Neural cell (in vitro differentiated cells): ENCODE data around the gene TBPL1.

GRCh38 chr6:131978434-131978984 is 27.3 kb upstream of the CCN2 start:
- RAMPAGE, long total RNA, result no peak

DNA sequence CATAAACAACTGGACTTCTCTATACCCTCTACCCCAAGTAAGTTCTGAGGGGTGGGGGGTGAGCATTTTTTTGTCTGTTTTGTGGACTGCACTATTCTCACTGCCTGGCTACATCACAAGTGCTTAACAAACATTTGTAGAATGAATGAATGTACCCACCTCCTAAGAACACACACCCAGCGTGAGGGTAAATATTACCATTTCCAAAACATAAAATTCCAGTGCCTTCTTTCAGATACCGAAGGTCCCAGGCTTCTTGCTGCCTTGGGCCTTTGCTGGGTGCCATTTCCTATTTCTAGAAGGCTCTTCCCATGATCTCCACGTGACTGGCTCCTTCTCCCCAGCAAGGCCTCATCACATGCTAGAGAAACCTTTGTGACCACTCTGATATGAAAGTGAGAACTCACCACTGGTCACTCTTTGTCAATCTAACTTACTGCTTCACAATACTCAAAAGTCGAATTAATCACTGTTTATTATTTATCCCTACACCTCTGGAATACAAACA is 1.8 kb downstream of the STX7 start:
- RAMPAGE, long total RNA, result no peak

GRCh38 chr6:132511832-132512208 is 1.1 kb downstream of the STX7 start:
- RAMPAGE, long total RNA, result no peak

GRCh38 chr6:132719654-132720322 is 5.9 kb upstream of the VNN1 start:
- RAMPAGE, long total RNA, result no peak

GRCh38 chr6:132730490-132730988 is 16.7 kb upstream of the VNN1 start:
- RAMPAGE, long total RNA, result no peak

GRCh38 chr6:132763177-132763705 is 5.5 kb upstream of the VNN2 start:
- RAMPAGE, long total RNA, result no peak

GRCh38 chr6:132798834-132799464 is 512 bp upstream of the SLC18B1 start:
- RAMPAGE, long total RNA, result no peak

GRCh38 chr6:132937391-132938107 is 123.2 kb downstream of the RPS12 start:
- RAMPAGE, long total RNA, result start-site peak on the plus strand at chr6:132937609-132937700, 22 and 9 reads in 2 replicates; start-site peak on the plus strand at chr6:132937806-132937860, 11 and 13 reads in 2 replicates

DNA sequence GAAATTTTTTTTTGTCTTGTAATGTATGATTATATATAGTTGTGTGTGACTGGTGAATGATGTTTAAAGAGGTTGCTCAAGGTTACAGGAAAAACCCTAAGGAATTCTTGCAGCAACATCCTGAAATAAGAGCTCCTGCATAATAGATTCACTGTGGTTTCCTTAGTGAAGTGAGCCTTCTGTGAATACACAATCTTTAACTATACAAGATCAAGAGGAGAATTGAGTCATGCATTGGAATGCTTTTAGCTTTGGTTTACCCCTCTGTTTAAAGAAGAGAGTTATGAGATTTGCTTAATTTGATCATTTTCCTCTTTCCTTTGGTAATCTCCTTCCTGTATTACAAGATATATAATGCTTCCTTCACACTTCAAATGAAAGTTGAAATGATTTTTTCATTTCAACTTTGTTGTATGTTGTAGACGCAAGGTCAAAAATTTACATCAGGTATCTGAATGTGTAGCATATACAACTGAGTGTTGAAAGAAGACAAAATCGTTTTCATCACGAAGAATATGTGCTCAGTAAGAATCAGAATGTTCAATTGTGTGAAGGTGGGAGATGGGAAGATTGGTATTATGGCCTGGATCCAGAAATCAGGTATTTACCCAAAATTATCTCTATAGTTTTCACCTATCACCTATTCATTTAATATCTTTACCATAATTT is 141.4 kb upstream of the EYA4 start:
- RAMPAGE, long total RNA, result no peak

DNA sequence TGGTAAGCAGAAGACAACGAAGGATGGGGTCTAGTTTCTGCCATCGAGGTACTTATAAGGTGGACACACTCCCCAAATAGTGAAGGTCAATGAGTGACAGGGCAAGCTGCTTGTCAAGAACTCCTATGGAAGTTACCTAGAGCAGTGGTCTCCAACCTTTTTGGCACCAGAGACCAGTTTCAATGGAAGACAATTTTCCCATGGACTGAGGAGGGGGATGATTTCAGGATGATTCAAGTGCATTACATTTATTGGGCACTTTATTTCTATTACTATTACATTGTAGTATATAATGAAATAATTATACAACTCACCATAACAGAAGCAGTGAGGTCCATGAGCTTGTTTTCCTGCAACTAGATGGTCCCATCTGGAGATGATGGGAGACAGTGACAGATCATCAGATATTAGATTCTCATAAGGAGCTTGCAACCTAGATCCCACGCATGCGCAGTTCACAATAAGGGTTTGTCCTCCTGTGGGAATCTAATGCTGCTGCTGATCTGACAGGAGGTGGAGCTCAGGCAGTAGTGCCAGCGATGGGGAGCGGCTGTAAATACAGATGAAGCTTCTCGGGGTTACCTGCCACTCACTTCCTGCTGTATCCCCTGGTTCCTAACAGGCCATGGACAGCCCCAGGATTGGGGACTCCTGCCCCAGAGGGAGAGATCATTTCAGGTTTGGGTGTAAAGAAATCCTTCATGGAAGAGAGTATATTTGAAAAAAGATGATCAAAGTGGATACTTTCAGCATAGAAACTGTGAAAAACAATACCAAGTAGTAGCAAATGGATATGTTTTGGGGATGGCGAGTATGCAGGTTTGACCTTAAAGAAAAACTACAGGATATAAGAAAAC is 139.5 kb upstream of the TCF21 start:
- RAMPAGE, long total RNA, result no peak

GRCh38 chr6:133755739-133756426 is 133.0 kb upstream of the TCF21 start:
- RAMPAGE, long total RNA, result no peak

DNA sequence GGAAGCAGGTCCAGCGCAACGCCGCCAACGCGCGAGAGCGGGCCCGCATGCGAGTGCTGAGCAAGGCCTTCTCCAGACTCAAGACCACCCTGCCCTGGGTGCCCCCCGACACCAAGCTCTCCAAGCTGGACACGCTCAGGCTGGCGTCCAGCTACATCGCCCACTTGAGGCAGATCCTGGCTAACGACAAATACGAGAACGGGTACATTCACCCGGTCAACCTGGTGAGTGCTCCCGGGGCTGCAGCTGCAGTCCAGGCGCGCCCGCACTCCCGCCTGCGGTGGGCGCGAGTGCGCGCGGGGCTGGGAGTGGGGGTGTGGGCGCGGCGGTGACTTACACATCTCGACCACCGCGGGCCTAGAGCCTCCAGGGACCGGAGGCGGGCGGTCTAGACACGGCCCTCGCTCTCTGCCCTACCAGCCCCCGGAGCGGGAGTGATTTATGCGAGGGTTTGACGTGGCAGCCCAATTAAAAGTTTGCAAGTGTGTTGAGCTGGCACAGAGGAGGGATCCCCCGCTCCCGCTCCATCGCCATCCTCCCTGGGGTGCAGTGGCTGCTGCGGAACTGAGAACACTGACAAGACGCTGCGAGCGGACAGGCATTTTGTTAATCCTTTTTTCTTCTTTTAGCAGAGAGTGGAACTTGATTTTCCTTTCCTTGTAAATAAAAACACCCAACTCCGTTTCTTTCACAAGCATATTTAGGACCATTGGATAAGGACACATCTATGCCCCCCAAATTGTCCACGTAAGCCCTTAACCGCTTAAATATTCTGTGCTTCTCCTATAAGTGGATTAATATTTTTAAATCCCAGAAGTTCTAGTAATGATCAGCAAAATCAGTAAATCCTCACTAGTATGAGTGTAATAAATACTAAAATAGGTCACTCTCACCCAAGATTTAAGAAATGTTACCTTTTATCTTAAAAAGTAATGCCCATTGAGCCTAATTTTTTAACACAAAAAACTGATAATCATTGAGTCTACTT is 1.0 kb downstream of the TCF21 start:
- RAMPAGE, long total RNA, result no peak

DNA sequence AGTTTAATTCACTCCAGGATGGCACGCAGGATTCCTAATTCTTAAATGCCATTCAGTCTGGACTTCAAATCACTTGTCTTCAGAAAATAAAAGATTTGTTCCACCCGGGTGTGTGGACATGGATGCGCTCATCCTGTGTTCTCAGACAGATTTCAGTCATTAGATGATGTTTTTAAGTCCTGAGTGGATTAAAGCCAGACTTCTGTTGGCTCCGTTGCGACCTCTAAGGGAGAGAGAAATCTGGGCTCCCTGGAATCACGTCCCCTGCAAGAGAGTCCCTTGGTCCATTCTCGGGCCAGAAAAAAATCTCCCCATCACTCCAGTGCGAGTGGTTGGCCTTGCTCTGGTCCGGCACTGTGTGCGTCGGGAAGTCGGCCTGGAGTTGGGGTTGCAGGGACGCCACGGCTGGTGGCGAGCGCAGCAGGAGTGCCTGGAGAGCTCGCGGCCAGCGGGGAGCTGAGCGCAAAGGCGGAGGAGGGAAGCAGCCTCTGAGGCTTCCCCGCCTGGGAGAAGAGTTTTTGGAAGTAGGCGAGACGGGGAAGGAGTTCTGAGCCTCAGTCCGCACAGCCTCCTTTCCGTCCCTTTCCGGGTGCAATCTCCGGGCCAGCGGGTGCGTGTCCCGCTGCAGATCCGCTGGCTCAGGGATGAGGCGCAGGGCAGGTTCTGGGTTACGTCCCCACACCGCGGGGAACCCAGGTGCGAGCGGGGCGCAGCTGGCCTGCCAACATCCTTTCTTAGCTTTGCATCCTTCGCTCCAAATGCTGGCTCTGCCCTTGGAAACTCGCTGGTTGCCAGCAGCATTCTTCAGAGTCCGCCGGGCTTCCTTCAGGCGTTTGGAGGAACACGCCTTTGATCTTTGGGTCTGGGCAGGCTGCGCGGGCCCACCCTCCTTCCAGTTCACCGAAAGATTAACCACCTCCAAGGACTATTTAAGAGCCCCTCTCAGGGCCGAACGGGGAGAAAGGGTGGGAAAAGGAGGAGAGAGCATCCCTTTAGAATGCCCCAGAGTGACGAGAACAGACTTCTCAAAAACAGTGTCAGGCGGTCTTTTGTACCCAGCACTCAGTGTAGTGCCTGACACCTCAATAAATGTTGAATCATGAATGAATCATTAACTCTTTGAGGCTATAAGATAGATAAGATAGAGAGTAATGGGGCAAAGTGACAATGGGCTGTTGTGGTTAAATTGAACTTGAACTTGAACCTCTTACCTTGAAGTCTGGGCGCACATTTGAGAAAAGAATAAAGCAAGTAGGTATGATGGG is 7.0 kb downstream of the TCF21 start:
- RAMPAGE, long total RNA, result no peak

- RAMPAGE, long total RNA, result start-site peak on the minus strand at chr6:133953000-133953097, 28 and 23 reads in 2 replicates; start-site peak on the plus strand at chr6:133953163-133953367, 1,509 and 2,102 reads in 2 replicates
Observed at GRCh38 chr6:133952799-133953539, at the start of gene TBPL1. Gene TBPL1, plus strand, starts transcription at chr6:133953224.

DNA sequence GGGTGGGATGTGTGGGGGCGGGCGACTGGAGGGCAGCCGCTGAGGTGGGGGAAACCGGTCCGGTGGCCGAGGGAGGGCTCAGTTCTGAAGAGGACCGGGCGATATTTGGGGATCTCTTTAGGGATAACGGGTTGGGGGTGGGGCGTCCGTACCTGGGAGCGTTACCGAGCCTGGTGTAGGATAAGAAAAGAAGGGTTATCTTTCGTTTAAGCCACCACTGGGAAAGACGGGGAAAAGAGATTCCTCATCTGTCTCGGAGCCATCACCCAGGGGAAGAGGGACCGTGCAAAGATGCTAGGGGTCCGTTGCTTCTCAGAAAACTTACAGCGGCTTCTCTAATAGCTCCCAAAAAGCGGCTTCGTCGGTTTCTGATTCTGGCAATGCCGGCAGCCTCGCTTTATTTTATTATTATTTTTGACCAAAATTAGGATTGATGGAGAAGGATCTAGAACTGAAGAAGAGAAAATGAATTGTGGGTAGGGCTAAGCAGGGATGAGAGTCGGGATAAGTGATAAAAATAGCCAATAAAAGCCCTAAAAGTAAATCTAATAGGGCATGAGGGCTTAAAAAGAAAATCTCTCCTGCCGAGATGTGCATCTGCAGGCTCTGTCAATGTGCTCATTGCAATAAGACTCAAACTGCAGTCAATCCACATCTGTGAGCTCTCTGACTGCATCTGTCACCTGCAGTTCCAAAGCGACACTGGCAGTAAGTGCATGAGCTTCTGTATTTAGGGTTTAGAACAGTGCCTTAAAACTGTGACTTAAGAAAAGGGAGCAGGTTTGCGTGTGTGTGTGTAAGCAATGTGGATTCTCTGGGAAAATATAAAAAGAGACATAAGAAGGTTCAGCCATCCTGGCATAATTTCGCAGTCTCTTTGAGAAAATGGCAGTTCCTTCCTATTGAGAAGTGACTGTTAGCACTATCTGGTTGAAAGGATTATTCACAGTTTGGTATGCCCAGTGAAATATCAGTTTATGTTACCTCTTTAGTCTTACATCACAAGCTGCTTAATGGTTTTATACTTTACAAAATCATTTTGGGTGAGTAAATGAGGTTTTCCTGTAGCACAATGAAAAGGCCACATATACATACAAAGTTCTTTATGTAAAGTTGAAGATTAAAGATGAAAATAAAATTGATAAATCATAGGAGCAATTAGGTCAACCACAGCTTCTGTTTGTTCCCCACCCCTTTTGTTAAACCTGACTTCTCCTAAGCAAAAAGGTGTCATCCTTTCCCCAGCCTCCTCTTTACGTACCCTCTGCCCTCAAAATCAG is 956 bp downstream of the TBPL1 start:
- RAMPAGE, long total RNA, result no peak

DNA sequence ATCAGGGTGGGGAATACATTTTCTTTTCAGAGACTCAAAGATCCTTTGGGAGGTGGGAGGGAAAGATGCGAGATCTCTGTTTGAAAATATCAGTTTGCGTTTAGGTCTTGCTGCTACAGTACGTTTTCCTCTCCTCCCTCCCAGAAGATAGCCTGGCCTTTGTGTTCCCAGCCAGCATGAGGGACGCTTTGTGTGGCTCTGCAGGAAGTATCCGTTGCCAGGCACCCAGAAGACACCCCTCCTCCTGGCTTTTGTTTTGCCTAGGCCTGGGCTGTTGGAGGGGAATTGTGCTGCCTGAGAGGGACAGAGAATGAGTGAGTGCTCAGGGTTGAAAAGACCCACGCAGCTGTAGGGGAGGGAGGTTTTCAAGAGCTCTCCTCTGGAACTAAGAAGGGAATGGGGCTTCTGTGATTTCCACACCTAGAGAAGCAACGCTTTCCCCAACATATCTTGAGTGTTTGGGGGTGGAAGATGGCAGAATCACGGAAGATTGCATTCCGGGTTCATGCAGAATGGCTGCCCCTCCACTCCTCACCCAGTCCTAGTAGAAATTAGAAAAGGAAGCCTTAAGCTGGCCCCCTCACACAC is 22.0 kb upstream of the SLC2A12 start:
- RAMPAGE, long total RNA, result no peak

DNA sequence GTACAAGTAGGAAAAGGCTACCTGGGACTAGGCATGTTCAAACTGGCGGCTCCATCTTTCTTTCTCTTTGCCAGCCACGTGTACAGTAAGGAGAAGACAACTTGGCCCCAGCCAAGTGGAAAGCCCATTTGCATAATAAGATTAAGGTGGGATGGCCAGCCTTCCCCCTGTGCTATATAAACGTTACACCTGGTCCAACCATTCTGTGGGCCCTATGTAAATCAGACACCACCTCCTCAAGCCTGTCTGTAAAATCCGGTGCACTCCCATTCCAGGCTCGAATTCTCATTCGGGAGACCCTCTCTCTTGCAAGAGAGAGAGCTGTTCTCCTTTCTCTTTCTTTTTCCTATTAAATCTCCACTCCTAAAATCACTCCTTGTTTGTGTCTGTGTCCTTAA is 27.2 kb upstream of the SLC2A12 start:
- RAMPAGE, long total RNA, result no peak

GRCh38 chr6:134267689-134268357 is 50.1 kb downstream of the SGK1 start:
- RAMPAGE, long total RNA, result no peak

DNA sequence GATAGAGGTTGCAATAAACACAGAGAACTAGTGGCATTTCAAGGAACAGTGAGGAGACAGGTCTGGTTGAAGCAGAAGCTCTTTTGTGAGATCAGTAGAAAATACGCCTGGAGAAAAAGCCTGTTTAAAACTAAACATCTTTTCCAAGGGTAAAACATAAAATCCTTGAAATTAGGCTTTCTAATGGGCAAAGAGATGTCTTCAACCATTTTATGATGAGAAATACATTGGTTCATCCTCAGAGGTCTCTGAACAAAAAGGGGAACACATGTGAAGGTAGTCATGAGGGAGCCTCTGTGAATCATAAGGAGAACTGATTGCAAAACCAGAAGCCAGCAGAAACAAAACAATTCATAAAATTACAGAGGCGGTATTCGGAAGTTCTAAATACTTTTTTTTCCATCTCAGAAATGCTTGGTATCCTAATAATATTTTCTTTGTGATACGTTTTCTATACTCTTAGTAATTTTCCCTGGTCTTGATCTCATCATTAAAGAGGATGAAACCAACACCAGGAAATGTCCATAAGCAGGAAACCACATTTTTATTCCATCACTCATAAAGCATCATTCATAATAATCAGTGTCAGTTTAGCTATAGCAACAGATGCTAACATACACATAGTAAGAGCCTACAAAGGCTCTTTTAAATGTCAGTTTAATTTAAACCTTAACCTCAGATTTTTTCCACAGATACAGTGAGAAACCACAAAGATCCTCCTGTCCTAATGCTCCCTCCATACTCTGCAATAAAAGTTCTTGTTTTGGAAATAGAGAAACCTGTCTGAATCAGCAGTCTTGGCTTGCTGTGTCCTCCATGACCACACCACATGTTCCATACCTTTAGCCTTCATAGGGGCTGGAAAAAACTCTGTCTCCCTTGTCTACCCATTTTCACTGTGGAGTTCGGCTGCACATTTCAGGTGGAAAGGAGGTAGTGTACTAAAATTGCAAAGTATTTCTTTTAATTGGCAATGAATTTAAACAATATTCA is 29.3 kb downstream of the SGK1 start:
- RAMPAGE, long total RNA, result no peak

GRCh38 chr6:134316669-134317344 is 1.1 kb downstream of the SGK1 start:
- RAMPAGE, long total RNA, result no peak